ENCODE measurements around the genes ZNF202, OR8G5 and SPA17.

GRCh38 chr11:122696450-122697153, 41.1 kb downstream of the UBASH3B start:
- PRO-cap = no peak

- PRO-cap = no peak
These were observed 61.6 kb downstream of the UBASH3B start for GRCh38 chr11:122716948-122717632.

GRCh38 chr11:122717633-122718174, 62.2 kb downstream of the UBASH3B start:
- PRO-cap = no peak

DNA sequence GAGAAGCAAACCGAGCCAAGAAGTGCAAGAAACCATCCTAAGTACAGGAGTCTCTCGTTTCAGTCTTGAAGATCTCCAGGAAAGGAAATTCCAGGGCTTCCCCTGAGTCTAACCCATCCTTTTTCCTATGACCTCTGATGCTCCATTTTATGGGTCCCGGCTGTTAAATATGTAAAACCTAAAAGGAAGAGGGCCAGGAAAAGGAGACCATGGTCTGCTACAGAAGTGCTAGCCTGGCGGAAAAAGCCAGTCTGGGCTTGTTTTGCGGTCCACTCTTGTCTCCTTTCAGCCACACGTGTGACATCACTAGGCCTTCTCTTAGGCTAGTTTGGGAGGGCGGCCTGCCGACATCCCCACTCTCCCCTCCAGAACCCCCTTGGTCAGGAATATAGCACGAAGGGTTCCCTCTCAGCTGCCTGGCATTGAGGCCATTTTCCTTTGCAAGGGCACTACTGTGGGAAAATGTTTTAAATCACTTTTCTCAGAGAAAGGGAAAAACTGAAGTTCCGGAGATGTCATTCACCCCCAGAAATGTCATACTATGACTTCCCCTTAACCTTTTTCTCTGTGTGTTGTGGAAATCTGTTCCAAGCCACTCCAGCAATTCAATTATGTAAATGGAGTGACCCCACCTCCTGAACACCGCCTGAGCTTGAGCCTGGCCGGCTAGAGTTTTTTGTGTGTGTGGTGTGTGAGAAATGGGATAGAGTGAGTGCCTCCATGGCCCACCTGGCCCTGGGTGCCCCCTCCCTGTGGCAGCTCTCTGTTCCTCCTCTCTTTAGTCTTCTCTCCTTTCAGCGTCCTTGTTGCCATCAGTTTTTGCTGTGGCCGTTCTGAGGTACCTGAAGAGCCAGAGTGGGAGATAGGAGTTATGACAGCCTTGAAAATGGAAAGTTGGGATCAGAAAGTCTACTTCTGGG, 87.0 kb downstream of the UBASH3B start:
- PRO-cap = no peak

DNA sequence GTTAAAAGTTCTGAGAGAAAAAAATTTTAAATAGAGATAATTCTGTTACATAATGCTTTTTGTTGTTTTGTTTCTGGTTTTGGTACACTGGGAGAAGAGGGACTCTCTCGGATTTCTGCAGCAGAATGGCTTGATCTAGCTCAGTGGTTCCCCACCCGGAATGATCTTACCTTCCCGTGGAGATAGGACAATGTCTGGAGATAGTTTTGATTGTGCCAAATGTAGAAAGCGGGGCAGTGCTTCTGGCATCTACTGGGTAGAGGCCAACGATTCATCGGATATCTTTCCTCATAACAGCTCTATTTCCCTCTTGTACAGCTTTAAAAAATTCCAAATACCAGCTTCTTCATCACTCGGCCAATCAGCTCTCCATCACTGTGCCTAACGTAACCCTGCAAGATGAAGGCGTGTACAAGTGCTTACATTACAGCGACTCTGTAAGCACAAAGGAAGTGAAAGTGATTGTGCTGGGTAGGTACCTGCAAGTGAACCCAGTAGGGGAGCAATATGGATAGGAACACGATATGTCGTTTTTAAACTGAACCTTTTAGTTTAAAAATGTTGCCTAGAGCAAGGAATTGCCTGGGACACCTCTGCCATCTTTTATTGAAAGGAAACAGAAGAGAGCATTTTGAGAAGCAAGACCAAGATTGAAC, 13.2 kb downstream of the CRTAM start:
- PRO-cap = no peak

- PRO-cap = no peak
These were observed 8.2 kb upstream of the HSPA8 start for GRCh38 chr11:123069834-123070884.

DNA sequence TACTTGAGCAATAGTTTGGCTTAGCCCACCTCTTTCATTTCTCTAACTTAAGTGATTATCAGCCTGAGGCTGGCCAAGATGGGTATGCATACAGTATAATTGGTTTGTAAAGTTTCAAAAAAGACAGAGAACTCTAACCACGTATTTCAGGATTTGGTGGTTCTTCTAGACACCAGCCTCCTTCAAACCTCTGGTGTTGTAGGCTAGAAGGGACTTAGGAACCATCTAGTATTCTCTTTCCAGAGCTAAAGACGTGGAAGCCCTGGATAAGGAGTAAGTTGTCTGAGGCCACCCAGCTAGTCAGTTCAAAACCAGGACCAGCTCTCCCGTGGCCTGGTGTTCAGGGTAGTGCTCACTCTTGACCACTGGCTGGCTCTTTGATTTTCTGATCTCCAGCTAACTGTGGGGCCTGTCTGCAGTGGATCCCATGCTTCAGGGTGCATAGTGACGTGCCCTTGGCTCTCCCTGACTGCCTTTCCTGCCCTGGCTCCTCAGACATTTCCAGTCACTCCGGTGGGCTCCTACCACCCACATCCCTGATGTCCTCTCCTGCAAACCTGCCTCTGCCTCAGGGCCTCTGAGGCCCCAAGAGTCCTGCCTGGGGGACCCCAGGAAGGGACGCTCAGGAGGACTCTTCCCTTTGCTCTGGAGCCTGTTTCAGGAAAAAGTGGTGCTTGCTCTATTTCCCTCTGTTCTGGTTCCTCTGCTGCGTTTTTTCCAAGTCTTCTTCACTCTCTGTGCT, 1.3 kb downstream of the CLMP start:
- PRO-cap = no peak

DNA sequence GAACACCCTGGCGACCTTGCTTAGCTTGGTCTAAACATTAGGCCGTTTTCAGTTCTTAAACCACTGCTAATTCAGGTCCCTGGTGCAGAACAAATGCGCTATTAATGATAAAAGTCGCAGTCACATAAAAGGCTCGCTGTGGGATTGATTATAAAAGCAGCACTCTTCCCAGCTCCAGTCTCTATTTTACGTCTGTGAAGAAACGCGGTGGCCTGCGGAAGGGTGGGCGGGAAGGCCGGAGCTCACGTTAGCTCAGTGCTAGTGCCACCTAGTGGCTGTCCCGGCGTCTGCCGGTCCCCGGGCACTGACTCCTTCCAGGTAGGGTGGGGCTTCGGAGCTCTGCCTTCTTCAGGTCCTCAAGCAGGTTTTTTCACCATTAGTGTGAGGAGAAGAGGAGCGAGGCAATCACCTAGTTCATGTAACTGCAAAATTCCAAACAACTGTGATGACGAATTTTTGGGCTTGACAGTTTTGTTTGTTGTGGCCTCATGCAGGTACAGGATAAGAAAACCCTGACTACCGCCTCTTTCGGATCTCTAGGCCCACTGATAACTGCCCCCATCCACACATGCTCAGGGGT, 66.4 kb upstream of the CLMP start:
- PRO-cap = bidirectional peak, plus-strand start at position 177 of the sequence, minus-strand start at position 193 of the sequence

- PRO-cap = no peak
These were observed 59.2 kb downstream of the GRAMD1B start for GRCh38 chr11:123489152-123489781.

DNA sequence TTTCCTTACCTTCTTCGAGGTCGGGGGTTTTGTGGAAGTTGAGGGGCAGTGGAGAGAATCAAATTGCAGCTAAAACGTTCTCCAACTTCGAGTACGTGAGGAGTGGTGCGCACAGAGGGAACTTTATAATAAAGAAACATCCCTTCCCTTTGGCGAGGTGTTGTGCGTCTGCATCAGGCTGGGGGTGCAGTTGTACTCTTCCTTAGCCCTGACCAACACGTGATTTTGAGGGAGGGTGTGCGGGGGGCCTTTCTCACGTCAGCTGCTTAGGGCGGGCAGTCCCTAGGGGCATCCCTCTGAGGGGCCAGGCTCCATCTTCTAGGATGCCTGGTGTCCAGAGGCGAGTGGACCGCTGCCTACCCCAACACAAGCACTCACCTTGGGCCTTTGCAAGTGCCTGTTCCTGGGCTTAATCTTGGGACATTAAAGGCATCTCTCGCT, 96.3 kb downstream of the GRAMD1B start:
- PRO-cap = no peak

- PRO-cap = no peak
These were observed 109.8 kb downstream of the SCN3B start for GRCh38 chr11:123544456-123545190.

GRCh38 chr11:123559847-123560472, 94.5 kb downstream of the SCN3B start:
- PRO-cap = no peak

- PRO-cap = no peak
These were observed 67.5 kb downstream of the SCN3B start for GRCh38 chr11:123586872-123587445.

GRCh38 chr11:123740707-123741934, at the start of gene ZNF202:
ZNF202 (minus strand) TSS chr11:123741660.
- PRO-cap = bidirectional peak, plus-strand start at chr11:123741366, minus-strand start at chr11:123741336; bidirectional peak, plus-strand start at chr11:123741781, minus-strand start at chr11:123741660

DNA sequence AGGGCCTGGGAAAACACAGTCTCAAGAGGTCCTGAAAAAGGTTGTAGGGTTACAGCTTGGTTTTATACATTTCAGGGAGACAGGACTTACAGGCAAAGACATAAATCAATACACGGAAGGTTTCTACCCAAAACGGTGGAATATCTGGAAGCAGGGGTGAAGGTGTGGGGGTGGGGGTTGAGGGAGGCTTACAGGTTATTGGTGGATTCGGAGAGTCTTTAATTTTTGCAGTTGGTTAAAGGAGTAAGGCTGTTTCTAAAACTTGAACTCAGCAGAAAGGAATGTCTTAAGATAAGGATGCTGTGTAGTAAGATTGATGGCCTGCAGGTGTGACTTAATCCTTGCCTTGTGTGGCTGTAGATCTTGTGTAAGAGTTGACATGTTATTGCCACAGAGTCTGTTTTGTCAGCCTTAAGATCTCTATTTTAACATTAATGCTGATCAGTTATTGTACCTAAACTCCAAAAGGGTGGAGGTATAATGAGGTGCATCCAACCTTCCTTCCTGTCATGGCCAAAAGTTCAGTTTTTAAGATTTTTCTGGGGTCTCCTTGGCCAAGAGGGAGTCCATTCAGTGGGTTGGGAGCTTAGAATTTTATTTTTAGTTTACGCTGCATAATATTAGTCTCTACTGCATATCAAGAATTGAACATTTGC, 16.5 kb upstream of the OR6M1 start:
- PRO-cap = unidirectional peak, minus-strand start at position 199 of the sequence; unidirectional peak, minus-strand start at position 220 of the sequence

DNA sequence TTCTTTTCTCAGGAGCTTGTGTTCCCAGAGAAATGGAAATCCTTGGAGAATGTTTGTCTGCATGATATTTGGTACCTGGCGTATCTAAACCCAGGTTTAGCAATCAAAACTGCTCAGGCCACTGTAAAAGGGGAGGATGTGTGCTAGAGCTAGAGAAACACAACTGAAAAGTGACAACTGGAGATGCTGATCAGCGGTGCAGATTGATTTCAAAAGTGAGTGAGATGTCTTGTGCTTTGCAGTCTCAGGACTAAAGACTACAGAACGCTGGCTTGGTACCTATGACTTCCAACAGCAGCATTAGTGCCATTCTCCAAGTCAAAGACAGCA, at the start of gene OR8G5:
Gene OR8G5 (plus strand): TSS at position 116 of the 330 bp plus-strand sequence.
- PRO-cap = no peak

- PRO-cap = no peak
These were observed 20.9 kb downstream of the TBRG1 start for GRCh38 chr11:124643247-124644261.

DNA sequence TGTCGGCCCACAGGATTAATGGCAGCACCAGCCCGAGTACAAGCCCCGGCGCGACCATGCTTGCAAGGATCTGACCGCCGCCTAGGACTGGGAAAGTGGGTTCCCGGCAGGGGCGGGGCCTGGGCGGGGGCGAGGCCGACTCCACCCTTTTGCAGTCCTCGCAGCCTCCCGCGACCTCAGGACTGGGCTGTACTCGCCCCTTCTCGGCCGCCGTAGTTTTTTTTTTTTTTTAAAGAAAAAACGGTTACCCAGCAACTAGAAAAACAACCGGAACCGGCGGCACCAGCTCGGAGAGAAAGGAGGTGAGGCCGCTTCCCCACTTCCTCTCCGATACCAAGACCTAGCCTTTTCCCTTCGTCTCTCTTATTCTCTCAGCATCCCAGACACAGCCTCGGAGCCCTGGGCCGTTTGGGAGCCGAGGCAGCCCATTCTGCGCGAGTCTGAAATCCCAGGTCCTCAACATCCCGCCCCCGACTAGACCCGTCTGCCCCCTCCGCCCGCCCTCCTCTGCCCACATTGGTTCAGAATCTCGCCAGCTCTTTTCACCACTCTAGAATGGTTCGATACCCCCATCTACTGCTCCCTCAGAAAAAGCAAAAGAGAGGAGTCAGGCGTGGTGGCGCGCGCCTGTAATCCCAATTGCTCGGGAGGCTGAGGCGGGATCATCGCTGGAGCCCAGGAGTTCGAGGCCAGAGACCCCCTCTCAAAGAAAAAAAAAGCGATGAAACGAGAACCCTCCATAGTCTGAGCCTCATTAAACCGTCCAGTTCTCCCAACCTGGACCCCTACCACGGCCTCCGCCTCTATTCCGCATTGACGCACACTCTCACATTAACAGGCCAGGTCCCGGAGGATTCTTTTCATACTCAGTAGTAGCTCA, at the start of gene SPA17:
Gene SPA17 (plus strand): TSS at position 254 of the 880 bp plus-strand sequence.
- PRO-cap = bidirectional peak, plus-strand start at position 366 of the sequence, minus-strand start at position 89 of the sequence

- PRO-cap = no peak
These were observed 5.9 kb downstream of the VSIG2 start for GRCh38 chr11:124746049-124746562.

GRCh38 chr11:124748198-124748929, 3.7 kb downstream of the VSIG2 start:
- PRO-cap = no peak

Data from endodermal cell (in vitro differentiated cells).